H1 (cell line): ENCODE measurements around a stretch of chr14.

DNA sequence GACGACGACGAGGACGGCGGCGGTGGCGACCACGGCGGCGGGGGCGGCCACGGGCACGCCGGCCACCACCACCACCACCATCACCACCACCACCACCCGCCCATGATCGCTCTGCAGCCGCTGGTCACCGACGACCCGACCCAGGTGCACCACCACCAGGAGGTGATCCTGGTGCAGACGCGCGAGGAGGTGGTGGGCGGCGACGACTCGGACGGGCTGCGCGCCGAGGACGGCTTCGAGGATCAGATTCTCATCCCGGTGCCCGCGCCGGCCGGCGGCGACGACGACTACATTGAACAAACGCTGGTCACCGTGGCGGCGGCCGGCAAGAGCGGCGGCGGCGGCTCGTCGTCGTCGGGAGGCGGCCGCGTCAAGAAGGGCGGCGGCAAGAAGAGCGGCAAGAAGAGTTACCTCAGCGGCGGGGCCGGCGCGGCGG, 463 bp downstream of the YY1 start:
- RRBS, result under 1% methylated on average over 14 of the region's 67 CpGs
CAGE:
- cytosol, long polyA plus RNA, result no peak
- long polyA plus RNA, result no peak
- nucleus, long polyA plus RNA, result no peak

GRCh38 chr14:100286122-100286433, 20.2 kb downstream of the SLC25A29 start:
- RRBS, result no CpG with 5 or more reads among the region's 3 CpGs
CAGE:
- cytosol, long polyA plus RNA, result no peak
- long polyA plus RNA, result no peak
- nucleus, long polyA plus RNA, result no peak

DNA sequence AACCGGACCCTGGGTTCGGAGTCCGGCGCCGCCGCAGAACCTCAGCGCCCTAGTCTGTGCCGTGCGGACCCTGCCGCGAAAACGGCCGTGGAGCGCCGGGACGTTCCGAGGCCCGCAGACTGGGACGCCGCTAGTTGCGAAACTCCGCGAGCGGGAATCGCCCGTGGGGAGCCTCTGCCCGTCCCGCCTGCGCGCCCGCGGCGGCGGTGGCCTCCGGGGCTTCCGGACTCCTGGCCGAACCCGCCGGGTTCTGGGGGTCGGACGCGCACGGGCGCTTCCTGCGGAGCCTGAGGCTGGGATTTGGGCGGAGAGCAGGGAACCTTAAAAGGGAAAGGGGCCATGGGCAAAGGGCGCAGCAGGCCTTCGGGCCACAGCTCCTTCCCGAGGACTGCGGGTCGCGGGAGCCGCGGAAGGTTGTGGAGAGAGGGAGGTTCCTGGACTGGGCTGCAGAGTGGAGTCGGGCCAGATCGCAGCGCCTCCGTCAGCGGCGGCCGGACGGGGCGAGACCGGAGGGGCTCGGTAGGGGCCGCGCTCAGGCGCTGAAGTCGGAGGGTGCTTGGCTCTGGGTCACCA, 631 bp upstream of the SLC25A29 start:
- RRBS, result 2% methylated on average over 12 of the region's 69 CpGs
CAGE:
- cytosol, long polyA plus RNA, result no peak
- long polyA plus RNA, result no peak
- nucleus, long polyA plus RNA, result no peak

- RRBS, result no CpG with 5 or more reads among the region's 8 CpGs
CAGE:
- cytosol, long polyA plus RNA, result no peak
- long polyA plus RNA, result no peak
- nucleus, long polyA plus RNA, result no peak
Observed at GRCh38 chr14:100309137-100309673, 3.0 kb upstream of the SLC25A29 start.

- RRBS, result 86% methylated on average over 12 of the region's 46 CpGs
CAGE:
- cytosol, long polyA plus RNA, result no peak
- long polyA plus RNA, result no peak
- nucleus, long polyA plus RNA, result no peak
Observed at GRCh38 chr14:100328597-100329553, 5.7 kb downstream of the SLC25A47 start.

DNA sequence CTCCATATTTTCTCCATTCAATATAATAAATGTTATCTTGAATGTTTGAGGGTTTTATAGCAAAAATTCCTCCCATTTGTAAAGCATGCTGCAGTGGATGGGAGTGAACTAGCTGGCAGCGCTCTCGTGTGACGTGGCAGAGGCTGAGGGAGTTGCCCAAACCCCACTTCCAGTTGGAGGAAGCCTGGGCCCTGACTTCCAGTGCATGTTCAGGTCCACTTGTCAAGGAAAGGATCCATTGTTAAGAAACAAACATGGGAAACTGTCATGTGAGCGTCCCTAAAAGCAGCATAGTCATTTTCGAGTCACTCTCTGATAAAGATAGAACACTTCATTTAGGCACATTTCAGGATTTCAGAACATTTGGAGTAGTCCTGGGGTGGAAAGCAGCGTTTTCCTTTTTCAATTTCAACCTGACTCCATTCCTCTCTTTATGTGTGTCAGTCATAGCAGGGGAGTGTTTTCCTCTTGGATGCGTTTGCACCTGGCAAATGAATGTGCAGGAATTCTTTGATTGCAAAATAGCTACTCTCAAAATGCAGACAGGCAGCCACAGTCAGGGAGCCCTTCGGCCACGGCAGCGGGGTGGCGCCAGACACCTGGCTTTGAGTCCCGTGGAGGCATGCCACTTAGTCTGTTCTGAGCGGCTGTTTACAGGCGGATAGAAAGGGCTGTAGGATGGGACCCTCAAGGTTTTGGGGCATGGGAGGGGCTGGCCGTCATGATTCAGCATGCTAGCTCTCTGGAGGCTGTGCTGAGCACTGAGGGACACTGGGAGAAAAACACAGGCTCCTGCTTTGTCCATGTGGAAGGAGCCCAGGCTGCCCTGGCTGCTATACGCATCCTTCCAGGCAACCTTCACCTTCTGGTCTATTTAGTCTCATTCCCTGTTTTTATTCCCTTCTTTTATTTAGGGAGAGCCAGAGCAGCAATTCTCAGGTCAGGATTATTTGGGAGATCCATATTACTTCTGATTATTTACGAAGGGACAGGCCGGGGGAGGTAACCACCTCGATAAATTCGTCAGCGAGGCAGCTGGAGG, 63.8 kb downstream of the WDR25 start:
- RRBS, result no CpG with 5 or more reads among the region's 21 CpGs
CAGE:
- cytosol, long polyA plus RNA, result no peak
- long polyA plus RNA, result no peak
- nucleus, long polyA plus RNA, result no peak

DNA sequence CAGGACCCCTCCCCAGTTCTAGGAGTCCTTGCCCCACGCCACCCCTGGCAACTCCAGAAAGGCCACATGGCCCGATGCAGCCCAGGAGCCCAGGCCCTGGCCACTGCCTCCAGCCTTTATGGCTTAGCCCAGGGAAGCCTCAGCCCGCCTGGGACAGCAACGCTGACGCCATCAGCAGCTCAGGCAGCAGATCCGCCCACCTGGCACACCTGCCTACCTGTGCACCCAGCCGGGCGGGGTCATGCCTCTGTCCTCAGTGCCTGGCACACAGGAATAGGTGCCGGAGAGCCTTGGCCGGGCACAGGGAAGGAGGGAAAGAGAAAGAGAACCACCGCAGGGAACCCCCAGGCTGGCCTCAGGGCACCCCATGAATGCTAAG, 21.1 kb downstream of the BEGAIN start:
- RRBS, result 79% methylated on average over 3 of the region's 11 CpGs
CAGE:
- cytosol, long polyA plus RNA, result no peak
- long polyA plus RNA, result no peak
- nucleus, long polyA plus RNA, result no peak

DNA sequence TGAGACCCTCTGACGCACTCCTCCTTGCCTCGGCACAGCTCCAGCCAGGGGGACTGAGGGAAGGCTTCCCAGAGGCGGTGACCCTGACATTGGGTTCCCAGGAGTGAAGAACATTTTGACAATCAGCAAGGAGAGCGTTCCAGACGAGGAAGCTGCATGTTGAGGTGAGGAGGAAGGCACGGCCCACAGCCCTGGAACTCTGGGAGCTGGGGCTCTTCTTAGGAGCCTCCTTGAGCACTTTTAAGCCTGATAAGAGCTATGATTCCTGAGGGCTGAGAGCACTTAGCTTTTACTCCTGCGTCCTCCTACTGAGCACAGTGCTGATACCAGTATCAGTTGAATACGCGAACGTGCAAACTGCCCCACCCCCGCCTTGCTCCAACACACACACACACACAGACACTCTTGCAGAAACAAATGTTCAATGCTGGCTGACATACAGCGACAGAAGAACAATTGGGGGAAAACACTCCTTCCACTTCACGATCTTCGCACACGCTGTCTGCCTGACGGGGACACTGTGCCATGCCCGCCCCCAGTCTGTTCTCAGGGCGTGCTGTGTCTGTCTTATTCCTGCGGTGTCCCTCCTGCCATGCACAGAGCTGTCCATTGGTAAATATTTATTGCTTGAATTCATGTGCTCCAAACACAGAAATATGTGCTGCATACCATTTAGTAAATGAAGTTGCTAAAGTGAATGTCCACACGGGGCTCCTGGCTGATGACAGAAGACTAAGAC, 57.2 kb upstream of the DLK1 start:
- RRBS, result no CpG with 5 or more reads among the region's 20 CpGs
CAGE:
- cytosol, long polyA plus RNA, result no peak
- long polyA plus RNA, result no peak
- nucleus, long polyA plus RNA, result no peak

DNA sequence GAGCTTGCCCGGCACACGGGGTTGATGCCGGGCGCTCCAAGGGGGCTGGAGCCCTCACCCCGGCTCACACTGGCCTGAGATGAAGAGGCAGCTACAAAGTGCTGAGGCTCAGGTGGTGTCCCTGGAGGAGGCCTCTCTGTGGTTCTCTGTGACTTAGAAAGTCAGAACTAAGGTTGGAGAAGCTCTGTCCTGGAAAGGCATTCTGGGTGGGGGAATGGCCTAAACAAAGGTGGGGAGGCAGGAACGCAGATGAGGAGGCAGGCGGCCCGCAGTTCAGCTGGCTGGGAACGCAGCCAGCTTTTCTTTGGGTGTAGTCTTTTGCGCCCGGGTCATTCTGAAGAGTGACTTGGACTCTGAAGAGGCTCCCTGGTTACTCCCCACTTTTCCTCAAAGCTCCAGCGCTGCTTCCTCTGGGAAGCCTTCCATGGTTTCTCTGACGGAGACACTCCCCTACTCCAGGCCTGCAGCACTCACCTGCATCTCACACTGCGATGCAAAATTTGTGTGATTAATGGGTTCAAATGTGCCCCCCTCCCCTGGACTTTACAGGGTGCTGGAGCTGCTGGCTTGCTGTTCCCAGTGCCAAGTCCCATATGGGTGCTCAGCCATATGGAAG, 50.5 kb upstream of the DLK1 start:
- RRBS, result no CpG with 5 or more reads among the region's 14 CpGs
CAGE:
- cytosol, long polyA plus RNA, result no peak
- long polyA plus RNA, result no peak
- nucleus, long polyA plus RNA, result no peak

DNA sequence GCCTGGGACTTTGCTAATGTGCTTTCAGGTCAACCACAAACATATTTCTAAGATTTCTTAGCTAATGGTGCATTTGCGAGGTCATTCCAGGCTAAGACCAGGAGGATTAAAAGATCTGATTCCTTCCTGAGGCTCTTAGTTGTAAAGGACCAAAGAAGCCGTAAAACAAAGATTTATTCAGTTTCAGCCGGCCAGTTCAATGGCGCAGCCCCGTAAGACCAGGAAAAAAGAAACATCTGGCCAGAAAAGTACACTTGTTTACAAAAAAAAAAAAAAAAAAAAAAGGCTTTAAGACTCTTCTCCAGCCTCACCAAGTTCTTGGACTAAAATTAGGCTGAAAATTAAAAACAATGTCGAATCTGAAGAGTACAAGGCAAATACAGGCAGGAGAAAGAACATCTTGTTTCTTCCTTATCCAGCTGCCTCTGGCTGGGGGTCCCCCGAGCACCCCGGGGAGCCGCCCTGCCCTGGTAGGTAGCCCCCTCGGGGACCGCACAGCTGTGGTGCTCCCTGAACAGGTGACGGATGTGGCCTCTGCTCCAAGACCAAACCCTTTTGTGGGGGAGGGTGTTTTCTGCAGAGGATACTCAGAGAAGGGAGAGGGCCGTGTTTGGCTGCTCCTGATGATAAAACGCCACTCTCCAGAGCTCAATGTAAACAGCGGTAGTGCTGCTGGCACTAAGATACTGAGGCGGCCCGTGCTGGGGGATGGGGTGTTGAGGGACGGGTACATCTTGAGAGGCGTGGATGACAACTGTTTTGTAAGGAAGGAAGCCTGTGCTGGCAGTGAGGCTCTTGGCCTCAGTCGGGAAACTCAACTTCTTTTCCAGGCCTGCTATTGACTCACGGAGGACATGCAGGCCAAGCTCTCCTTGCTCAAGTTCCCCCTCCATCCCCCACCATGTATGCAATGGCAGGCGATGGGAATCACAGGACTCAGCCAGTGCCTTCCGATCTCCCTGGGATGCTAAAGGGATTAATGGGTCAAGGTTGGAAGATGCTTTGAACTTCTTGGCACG, 401.2 kb upstream of the PPP2R5C start:
- RRBS, result no CpG with 5 or more reads among the region's 24 CpGs
CAGE:
- cytosol, long polyA plus RNA, result no peak
- long polyA plus RNA, result no peak
- nucleus, long polyA plus RNA, result no peak

- RRBS, result 91% methylated on average over 3 of the region's 20 CpGs
CAGE:
- cytosol, long polyA plus RNA, result no peak
- long polyA plus RNA, result no peak
- nucleus, long polyA plus RNA, result no peak
Observed at GRCh38 chr14:101518651-101519295, 242.7 kb upstream of the PPP2R5C start.

DNA sequence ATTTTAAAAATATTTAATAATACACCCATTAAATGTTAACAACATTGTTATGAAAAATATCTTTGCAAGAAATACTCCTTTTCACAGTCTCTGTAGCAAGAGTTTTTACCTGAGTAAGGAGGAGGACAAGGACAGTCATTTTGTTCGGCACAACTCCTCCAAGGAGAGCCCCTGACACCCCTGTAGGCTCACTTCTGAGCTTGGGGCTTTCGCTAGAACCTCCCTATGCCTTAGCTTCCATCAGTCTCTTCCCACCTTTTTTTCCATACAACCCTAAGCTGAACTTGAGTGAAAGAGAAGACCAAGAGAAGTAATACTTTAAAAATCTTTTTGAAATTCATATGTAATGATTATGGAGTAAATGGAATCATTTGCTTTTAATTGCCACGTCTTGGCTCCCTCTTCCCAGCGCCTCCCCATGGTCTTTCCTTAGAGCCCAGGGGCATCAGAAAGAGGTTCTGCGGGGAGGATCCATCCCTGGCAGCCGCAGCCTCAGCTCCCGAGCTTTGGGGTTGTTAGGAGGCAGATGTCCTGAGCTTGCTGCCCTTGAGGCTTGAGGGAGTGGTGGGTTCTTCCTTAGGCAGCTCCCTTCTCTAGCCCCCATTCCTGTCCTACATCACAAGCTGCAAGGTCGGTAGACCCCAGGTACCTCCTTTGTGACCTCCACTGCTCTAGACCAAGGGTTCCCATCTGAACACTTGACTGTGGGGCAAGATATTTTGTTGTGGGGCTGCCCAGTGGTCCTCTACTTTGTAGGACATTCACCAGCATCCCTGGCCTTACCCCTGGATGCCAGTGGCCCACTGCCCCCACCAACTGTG, 6.0 kb downstream of the PPP2R5C start:
- RRBS, result no CpG with 5 or more reads among the region's 8 CpGs
CAGE:
- cytosol, long polyA plus RNA, result no peak
- long polyA plus RNA, result no peak
- nucleus, long polyA plus RNA, result no peak

DNA sequence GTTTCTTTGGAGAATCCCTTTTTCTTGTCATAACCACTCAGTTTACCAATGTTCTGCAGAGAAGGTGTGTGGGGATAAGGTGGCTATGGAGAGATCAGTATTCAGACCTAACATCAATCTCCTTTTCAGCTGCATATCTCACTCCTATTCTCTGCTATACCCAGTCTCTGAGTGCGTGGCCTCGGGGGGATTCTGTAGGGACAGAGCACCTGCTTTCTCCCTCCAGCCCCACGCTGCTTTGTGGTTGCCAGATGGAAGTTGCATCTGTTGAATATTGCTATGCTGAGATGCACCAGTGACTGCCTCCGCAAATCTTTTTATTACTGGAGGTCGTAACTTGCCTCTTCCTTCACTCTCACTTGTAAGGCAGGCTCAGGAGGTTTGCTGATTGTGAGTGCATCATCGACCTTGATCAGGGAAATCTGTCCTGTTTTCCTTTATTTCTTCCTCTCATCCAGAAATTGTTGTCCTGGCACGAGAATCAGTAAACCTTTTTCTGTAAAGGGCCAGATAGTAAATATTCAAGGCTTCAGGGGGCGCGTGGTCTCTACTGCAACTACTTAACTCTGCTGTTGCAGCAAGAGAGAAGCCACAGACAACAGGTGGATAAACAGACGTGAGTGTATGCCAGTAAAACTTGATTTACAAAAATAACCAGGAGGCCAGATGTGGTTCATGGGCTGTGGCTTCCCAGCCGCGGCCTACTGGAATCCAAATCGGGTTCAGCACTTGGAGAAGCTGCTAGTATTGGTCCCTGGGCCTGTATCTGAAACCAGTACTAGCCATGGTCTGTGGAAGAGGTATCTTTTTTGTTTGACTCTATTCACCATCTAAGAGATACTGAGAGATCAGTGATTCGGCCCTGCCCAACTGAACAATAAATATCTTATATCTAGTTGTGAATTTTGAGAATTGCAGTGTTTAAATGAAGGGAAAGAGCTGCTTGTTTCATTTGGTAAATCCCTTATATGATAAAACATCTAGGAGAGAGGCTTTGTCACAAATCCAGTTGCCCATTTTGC, 13.1 kb downstream of the PPP2R5C start:
- RRBS, result no CpG with 5 or more reads among the region's 14 CpGs
CAGE:
- cytosol, long polyA plus RNA, result no peak
- long polyA plus RNA, result no peak
- nucleus, long polyA plus RNA, result no peak

- RRBS, result no CpG with 5 or more reads among the region's 7 CpGs
CAGE:
- cytosol, long polyA plus RNA, result no peak
- long polyA plus RNA, result no peak
- nucleus, long polyA plus RNA, result no peak
Observed at GRCh38 chr14:101867814-101868454, 96.4 kb upstream of the DYNC1H1 start.

DNA sequence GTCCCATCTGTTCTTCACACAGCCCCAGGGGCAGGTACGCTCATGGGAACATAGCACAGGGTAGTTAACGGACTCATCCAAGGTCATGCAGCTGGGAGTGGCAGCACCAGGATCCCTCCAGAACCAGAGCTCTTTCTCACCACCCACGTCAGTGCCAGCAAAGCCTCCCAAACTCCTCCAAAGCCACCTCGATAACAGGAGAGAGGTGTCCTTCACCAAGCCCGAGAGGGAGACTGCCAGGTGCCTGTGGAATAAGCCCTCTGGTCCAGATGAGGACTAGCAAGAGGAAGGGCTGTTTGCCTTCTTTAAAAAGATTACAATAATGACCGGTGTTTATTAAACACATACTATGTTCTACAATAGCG, 11.1 kb upstream of the DYNC1H1 start:
- RRBS, result no CpG with 5 or more reads among the region's 7 CpGs
CAGE:
- cytosol, long polyA plus RNA, result no peak
- long polyA plus RNA, result no peak
- nucleus, long polyA plus RNA, result no peak

GRCh38 chr14:101997833-101998212, 33.5 kb downstream of the DYNC1H1 start:
- RRBS, result no CpG with 5 or more reads among the region's 7 CpGs
CAGE:
- cytosol, long polyA plus RNA, result no peak
- long polyA plus RNA, result no peak
- nucleus, long polyA plus RNA, result no peak

DNA sequence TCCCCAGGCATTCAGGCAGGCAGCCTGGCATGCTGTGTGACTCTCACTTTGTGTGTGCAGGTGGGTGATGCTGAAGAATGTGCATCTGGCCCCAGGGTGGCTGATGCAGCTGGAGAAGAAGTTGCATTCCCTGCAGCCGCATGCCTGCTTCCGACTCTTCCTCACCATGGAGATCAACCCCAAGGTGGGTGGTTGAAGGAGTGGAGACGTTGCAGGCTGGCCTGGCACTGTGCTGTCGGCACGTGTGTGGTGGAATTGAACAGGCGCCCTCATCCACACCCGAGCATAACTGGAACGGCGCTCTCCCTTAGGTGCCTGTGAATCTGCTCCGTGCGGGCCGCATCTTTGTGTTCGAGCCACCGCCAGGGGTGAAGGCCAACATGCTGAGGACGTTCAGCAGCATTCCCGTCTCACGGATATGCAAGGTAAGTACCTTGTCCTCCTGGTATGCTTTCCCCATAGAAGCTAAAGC, 44.5 kb downstream of the HSP90AA1 start:
- RRBS, result no CpG with 5 or more reads among the region's 17 CpGs
CAGE:
- cytosol, long polyA plus RNA, result no peak
- long polyA plus RNA, result no peak
- nucleus, long polyA plus RNA, result no peak

DNA sequence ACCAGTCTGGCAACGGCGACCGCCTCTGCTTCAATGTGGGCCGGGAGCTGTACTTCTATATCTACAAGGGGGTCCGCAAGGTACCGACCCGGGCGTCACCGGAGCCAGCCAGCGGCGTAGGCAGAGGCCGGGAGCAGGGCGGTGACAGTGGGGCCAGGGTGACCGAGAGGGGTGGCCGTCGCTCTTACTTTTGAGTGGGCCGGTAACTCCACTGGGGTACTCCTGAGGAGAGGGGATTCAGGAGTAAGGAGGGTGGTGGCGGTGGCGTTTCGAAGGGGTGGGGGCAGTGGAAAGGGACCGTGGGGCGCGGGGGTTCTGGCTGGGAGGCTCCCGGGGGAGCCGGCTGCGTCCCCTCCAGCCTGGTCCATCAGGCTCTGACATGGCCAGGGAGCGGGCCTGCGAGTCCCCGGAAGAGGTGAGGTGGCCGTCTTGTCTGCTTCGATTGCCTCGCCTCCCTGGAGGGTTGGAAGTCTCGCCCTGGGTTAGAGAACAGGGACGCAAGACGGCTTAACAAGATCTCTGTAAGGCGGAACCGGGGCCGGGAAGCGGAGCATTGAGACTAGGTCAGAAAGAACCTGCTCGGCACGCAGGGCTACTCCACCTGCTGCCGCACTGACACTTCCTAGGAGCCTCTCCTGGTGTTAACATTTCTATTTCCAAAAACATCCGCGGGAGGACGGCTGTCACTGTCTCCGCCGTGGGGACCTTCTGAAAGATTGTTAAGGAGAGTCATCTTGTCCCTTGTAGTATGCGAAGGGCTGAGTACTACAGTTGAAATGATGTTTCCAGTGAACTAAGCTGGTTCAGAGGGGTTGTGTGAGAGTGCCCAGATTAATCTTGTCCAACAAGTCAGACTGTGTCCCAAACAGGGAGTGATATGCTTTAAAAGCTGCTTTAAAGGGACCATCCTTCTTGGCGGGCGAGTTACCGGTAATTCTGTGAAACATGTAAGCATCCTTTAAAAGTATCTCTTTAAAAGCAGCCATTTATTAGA, 693 bp downstream of the WDR20 start:
- RRBS, result 3% methylated on average over 15 of the region's 51 CpGs
CAGE:
- cytosol, long polyA plus RNA, result no peak
- long polyA plus RNA, result no peak
- nucleus, long polyA plus RNA, result no peak

- RRBS, result no CpG with 5 or more reads among the region's 8 CpGs
CAGE:
- cytosol, long polyA plus RNA, result no peak
- long polyA plus RNA, result no peak
- nucleus, long polyA plus RNA, result no peak
Observed at GRCh38 chr14:102408260-102409353, 45.9 kb downstream of the TECPR2 start.

DNA sequence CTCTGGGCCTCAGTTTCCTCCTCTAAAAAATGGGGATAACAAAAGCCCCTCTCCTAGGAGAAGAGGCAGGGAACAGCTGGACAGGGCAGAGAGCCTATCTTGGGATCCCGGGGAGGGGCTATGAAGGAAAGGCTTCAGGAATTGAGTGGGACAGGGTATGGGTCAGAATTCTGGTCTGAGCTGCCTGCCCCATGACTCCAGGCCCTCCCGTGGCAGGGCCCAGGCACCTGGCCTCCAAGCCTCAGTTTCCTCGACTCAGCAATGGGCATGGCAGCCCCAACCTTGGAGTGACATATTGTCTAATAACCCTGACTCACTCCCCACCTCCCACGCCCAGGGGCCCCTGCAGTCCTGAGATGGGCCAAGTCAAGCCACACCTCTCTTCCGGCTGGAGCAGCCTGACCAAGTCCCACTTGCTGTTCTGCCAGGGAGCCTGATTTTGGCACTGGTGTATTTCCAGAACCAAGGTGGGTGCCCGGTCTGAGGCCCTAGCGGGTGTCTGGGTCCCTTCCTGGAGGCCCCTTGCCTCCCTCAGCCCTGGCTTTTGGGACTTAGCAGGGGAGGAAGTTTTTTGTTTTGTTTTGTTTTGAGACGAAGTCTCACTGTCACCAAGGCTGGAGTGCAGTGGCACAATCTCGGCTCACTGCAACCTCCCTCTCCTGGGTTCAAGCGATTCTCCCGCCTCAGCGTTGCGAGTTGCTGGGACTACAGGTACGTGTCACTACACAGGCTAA, 40.4 kb upstream of the RCOR1 start:
- RRBS, result 94% methylated on average over 2 of the region's 14 CpGs
CAGE:
- cytosol, long polyA plus RNA, result no peak
- long polyA plus RNA, result no peak
- nucleus, long polyA plus RNA, result no peak